Anterior vena cava (tissue), 1 donor: ENCODE data around the genes NDEL1 and SPDYE4.

- PRO-cap = no peak
These were observed 4.6 kb upstream of the NDEL1 start for GRCh38 chr17:8430899-8431608.

- PRO-cap = bidirectional peak, plus-strand start at chr17:8435902, minus-strand start at chr17:8435708
These were observed at the start of gene NDEL1 for GRCh38 chr17:8435754-8436068. NDEL1 (plus strand) TSS chr17:8435884.

DNA sequence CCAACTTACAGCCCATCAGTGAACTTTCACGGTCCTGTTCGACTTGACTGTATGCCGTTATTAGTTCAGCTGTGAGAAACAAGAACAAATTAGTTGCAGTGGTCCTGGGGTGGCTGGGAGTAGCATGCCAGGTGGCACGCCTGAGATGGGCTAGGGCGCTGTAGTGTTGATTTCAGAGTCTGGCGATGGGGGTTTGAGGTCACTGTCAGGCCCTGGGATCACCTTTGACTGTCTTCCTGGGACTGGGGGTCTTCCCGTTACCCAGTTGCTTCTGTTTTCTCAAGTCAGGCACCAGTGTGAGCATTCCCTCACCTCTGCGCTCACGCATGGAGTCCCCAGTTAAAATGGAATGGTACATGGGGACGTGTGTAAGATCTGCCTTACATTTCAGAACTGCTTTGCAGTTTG, 27.8 kb downstream of the NDEL1 start:
- PRO-cap = no peak

DNA sequence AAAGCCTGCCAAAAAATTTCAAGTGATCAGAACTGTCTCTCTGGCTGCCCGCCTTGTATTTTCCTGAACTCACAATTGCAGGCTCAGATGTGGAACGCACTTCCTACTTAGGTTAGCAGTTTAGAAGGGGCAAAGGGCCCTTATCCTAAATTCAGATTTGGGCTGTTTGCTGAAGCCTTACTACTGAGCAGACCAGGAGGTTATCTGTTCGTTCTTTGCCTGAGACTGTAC, 24.0 kb downstream of the MYH10 start:
- PRO-cap = no peak

DNA sequence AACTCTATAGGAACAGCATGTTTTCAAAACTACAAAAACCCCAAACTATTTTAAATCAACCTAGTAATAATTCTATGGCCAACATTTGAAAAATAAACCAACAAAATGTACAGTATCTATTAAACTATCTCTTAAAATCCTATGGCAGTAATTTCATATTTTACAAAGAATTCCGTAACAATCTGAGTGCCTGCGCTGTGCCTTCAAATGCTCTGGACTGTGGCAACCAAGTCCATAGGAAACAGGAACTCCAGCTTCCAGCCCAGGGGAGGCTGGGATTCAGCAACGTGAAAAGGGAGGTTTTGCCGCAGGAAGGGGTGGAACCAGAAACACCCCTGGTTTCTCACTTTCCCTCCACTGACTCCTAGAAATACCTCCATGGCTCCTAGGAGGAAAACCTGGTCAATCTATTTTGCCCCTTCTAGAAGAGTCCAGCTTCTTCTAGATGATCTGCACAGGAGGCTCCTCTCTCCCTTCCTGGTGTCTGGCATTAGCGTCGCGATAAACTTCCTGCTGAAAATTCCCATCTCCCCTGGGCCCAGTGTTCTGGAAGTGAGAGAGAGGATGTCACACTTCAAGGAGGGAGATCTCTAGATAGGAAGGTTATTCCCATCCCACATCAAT, 6.5 kb downstream of the SPDYE4 start:
- PRO-cap = no peak

DNA sequence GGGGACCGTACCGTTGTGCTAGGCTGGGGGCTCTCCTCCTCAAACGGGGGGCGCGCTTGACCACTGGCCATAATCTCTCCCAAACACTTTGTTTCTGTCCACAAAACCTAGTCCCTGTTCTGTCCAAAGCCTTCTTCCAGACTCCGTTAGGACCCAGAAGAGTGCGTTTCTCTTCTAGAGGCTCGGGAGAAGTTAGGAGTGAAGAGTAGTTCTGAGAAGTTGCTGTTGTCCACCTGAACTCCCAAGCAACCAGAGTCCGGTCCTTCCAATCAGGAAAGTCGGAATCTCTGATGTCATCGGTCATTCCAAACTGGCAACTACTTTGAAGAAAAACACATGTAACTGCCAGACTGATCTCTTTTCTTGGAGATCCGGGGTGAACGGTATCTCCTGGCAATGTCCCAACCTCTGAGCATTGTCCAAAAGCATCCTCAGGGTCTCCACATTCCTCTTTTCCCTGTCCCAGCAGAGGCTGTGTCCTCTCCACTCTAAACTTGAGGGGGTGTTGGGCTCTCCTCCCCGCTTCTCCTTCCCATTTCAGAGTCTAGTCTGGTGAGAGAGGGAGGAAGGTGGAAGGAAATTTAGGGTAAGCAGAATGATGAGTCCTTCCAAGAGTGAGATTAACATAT, at the start of gene SPDYE4:
SPDYE4 (minus strand) TSS at position 235 of the 629 bp plus-strand sequence.
- PRO-cap = no peak

- PRO-cap = no peak
These were observed 777 bp downstream of the MFSD6L start for GRCh38 chr17:8798440-8798736.

DNA sequence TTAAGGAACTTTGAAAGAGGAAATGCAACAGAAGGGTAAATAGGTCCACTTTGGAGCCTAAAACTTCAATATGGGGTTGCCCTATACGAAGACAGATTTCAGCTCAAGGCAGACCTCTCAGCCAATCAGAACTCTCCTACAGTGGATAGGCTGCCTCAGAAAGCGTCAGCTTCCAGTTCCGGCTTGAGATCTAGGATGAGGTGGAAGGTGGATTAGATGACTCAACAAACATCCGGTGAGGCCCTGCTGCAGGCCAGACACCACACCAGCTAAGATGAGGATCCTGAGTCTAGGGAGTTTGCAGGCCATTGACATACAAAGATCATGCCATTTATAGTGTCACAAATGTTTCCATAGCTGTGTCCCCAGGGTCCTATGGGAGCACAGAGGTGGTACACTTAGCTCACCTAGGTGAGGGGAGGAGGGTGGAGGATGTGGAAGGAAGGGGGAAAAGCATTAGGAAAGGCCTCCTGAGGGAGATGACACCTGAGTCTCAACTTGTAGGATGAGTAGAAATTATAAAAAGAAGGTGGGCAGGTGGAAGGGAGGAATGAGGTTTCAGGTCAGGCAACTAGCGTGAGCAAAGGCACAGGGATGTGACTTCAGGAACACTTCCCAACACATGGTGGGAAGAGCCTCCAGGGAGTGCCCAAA, 8.0 kb upstream of the MFSD6L start:
- PRO-cap = no peak

- PRO-cap = no peak
These were observed 14.3 kb downstream of the PIK3R5 start for GRCh38 chr17:8951068-8951691.

DNA sequence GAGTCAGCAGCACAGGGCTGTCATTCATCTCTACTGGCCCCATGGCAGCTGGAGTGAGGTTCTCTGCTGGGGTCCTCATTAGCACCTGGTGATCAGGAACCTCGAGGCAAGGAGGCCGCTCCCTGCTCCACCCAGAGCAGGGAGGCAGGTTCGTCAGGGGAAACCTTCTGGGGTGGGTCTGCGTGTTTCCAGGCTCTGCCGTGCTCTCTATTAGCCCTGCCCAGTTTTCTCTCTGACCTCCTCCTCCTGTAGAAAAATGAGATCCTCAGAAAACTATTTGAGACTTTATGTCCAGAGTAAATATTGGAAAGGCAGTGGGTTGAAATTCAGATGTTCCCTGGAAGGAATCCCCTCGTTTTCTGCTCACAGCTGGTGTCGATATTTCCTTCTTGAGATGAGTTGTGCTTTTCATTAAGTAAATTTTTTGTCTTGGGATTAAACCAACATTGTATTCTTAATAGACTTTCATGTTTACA, 7.0 kb downstream of the NTN1 start:
- PRO-cap = no peak

DNA sequence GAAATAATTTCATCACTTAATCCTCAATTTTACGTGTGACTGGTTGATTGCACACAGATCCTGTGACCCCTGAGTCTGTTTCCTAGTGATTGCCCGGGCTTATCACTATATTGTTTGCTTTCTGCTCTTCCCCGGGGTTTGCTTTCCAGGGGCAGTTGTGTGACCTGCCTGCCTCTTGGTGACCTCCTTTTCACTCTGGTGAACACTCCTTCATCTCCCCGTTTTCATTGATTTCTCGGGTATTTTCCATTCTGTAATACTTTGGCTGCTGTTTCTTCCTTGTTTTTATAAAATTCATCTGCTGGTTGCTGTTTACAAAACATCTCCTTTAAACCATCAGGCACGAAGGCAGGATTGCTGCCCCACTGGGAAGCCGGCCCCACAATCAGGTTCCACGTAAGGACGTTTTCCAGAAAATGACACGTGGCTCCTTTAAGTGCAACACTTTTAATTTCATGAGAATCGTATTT, 36.1 kb downstream of the NTN1 start:
- PRO-cap = no peak

DNA sequence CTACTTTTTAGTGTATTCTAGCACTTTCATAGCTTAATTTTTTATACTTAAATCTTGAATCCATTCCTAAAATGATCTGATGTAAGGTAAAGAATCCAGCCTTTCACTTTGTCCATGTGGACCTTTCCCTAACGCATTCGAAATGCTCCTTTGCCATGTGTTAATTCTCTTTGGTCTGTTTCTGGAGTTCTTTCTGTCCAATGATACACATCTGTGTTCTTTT, 74.0 kb downstream of the NTN1 start:
- PRO-cap = no peak

DNA sequence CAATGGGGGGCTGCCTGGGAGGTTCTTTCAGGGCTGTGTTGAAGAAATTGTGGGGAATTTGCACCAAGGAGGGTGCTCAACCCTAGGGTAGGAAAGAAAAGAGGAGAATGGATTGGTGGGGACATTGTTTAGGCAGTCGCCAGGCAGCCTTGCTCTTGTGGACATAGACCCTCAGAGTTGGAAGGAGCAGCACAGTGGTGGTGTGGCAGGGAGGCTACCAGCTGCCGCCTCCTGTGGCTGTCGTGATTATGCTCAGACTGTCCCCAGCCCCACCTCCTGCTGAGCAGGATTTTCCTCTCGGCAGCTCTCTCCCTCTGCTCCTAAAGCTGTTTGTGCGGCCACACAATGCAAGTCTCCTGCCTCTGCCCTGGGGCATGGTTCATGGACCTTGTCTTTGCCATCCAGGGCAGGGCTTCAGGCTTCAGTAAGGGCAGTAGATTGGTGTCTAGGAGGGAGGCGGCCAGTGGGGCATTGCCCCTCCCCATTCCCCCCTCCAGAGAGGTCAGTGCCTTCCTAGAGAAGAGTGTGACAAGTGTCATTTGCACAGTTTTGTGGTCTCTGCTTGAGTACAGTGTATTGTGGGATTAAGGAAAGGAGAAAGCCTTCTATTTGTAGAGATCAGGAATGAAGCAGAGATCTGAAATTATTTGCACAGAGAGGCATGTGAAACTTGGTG, 175.0 kb downstream of the NTN1 start:
- PRO-cap = no peak

DNA sequence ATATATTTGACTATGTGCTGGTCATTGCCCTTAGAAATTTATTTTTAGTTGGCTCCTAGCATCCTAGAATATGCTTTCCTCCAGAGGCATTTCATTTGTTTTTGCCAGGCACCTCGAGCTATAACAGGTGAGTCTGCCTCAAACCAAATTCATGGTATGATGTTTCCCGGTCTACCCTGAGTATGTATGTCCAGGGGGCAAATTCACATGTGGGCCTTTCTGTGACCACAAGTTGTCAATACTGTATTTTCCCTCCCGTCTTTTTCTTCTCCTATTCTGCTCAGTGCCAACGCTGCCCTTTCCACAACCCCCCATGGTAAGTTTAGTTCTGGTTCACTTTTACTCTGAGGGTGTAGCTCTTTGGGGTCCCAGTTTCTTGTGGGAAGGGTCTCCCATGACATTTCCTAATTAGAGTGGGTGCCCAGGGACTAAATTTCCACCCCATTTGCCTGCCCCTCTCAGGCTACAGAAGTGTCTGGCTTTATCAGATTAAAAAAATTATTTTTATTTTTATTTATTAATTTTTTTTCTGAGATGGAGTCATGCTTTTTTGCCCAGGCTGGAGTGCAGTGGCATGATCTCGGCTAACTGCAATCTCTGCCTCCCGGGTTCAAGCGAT, 203.5 kb downstream of the STX8 start:
- PRO-cap = no peak

DNA sequence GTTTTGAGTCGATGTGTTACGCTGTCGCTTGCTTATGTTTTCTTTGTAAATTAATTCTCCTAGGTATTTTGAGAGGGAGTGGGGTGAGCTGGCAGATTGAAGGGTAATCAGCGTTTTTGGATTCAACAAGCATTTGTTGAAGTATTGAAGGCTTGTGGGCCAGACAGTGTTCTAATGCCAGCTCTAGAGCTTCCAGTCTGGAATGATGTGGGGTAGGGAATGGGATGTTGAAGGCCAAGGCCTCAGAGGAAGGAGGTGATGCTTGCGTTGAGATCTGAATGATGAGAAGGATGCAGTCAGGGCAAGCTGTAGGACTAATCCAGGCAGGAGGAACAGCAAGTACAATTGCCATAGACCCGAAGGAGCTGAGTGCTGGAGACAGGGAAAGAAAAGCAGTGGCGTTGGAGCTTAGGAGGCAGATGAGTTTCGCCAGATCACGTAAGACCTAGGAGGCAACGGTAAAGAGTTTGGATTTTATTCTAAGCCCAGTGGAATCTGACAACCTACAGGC, 1.0 kb downstream of the USP43 start:
- PRO-cap = no peak

GRCh38 chr17:9837556-9838444, 12.1 kb downstream of the GLP2R start:
- PRO-cap = no peak

DNA sequence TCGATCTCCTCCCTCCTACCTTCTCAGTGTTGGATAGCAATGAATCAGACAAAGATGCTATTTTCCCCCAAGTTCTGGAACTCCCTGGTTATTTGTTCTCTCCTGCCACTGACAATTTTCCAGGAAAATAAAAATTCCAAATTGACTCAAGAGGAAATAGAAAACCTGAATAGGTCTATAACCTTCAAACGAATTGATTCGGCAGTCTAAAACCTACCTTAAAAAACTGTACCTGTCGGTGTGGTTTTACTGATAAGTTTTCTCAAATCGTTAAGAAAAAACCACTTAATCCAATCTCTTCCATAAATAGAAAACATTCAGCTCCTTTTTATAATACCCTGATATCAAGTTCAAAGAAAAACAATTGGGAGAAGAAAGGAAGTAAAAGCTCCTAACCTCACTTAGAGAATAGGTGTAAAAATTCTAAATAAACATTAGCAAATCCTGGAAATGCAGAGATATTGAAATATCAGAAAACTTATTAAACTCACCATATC, 123.9 kb downstream of the GAS7 start:
- PRO-cap = no peak

DNA sequence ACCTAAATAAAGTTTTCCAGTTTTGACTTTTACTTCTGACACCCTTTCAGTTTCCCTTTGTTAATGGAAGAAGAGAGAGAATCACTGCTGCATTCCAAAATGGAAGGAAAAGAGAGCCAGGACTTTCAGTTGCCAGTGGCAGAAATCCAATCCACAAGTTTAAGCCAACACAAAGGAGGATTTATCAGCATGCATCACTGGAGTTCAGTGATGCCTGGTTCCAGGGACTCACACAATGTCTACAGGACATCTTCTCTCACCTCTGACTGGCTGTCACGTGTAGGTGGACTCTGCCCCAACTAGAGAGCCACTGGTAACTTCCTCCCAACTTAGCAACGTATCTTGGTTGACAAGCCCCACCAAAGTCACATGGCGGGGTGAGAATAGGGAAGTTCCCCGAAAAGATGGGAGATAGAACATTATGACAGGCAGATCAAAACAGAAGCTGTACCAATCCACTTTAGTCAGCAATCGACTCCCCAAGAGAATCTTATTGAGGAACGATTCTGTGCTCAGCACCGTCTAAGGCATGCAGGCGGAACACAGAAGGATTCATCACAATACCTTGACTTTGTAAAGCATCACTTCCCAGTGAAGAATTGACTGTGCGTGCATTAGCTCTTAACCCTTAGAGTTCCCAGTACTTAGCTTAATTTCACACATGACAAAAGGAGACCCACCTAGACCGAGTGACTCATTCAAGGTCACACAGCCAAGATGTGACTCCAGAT, 46.4 kb downstream of the GAS7 start:
- PRO-cap = no peak

DNA sequence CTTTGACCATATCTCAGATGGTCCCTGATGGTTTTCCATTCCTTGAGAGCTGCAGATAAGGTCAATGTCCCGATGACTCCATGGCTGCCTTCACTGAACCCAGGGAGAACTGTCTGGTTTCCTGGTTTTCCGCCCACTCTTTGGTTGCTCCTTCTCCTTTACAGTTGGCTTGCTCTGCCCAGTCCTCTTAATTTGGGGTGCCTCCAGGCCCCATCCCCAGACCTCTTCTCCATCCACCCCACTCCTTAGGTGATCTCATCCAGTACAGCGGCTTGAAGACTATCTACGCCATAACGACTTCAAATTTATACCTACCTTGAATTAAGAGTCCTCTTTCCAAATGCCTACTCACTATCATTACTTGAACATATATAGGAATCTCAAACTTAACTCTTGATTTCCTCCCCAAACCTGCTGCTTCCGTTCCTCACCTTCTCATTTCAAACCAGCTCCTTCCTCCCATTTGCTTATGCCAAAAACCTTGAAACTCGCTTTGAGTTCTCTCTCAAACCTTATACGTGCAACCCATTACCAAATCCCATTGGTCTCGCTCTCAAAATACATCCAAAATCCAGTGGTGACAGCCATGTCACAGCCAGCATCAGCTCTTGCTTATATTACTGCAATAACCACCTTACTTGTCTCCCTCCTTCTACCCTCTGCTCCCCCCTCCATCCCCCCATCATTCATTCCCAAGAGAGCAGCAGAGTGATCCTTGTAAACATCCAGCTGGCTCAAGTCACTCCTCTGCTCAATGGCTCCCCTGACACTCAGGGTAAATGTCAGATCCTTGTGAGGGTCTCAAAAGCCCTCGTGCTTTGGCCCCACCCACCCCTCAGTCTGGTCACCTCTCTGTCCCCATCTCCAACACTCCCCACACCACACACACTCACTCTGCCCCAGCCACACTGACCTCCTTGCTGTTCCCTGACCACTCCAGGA, 28.6 kb downstream of the GAS7 start:
- PRO-cap = no peak

DNA sequence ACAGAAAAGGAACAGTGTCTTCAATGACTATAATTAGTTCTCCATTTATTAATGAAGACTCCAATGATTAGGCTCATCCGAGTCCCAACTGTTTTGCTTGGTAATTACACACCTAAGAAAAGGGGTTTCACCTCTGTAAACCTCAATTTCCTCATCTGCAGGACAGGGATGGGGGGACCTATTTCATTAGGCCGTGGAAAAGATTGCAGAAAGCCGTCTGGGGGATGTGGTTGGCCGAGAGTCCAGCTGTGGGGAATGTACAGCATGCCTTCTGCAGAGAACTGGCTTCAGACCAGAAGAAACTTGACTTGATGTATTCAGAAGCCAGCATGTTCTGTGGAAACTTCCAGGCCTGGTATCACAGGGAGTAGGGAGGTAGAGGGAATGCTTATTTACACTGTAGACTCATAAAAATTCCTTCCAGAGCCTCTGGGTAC, 11.6 kb upstream of the GAS7 start:
- PRO-cap = no peak